ENCODE measurements around a stretch of chr10.

GRCh38 chr10:1116422-1117239 lies 60.4 kb downstream of the WDR37 start:
- PRO-cap, result no peak

DNA sequence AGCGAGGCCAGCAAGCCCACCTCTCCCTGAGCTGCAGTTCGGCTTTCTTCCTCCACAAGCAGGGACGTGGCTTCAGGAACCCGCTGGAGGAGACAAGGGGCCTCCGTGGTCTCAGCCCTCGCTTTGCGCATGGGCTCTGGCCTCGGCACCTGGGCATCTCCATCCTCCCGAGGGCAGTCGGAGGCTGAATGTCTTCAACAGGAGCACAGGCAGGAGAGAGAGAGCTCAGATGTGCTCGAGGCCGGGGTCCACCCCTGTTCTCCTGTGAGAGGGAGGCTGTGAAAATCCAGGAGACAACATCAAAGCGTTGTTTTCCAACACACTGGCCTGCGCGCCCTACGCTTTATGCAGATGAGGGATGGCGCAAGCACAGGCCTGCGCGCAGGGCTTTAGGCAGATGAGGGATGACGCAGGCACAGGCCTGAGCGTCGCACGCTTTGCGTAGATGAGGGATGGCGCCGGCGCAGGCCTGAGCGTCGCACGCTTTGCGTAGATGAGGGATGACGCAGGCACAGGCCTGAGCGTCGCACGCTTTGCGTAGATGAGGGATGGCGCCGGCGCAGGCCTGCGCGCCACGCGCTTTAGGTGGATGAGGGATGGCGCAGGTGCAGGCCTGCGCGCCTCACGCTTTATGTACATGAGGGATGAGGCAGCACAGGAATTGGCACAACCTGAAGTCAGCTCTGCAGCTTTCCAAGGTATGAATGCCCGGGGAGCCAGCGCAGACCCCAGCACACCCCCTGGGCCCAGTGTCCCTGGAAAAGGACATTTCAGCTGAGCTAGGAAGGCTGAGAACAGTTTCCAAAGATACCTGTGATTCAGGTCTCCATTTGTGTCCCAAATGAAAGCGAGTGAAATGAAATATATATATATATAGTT lies 103.3 kb downstream of the WDR37 start:
- PRO-cap, result no peak

- PRO-cap, result no peak
These were observed 577.7 kb upstream of the ADARB2 start for GRCh38 chr10:2314776-2315596.

DNA sequence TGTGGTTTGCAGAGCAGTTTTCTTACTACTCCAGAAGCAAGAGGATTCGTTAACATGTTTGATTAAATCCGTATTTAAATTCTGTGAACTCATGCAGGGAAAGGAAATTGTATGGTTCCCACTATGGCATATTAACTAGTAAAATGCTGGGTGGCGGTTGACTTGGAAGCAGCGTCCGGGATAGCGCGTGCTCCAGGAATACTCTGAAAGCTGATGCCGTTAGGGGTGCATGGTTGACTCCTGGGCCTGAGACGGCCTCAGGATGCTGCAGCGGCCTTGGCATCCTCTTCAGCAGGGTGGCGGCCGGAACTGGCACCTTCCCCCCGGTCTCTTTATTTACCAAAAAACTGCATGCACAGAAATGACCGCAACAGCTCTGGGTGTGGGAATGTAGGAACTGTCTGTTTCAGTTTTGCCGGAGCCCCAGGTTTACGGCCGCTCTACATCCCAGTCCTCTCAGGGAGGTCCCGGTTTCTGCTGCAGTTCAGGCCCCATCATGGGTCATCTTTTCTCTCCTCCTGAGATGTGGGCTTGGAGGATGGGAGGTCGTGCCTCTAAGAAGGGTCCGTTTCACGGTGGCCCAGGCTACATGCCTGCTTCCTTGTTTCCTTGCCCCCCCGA lies 28.8 kb downstream of the PFKP start:
- PRO-cap, result no peak

GRCh38 chr10:3126539-3127471 lies 45.8 kb downstream of the PITRM1 start:
- PRO-cap, result no peak

- PRO-cap, result no peak
These were observed 280.4 kb upstream of the PITRM1 start for GRCh38 chr10:3452988-3453397.

- PRO-cap, result no peak
These were observed 300.5 kb downstream of the KLF6 start for GRCh38 chr10:3484561-3484914.

GRCh38 chr10:3525882-3526347 lies 259.1 kb downstream of the KLF6 start:
- PRO-cap, result no peak

DNA sequence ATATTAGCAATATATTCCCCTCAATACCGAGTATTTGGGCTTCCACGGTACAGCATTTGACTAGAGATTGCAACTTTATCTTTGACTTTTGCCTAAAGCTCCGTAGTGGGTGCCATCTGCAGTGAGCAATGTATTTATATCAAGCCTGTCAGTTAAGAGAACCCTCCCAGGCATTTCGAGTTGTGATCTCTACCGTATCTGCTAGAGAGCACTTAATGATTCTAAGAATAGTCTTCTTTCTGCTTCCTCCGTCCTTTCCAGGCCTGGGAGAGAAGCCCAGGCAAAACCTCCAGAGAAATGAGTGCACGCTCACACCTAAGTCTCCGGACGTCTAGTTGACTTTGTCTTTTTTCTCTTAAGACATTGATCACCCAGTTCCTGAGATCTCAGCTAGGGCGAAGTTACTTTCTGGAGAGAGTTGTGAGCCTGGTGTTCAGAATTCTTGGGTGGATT lies 210.5 kb downstream of the KLF6 start:
- PRO-cap, result no peak

DNA sequence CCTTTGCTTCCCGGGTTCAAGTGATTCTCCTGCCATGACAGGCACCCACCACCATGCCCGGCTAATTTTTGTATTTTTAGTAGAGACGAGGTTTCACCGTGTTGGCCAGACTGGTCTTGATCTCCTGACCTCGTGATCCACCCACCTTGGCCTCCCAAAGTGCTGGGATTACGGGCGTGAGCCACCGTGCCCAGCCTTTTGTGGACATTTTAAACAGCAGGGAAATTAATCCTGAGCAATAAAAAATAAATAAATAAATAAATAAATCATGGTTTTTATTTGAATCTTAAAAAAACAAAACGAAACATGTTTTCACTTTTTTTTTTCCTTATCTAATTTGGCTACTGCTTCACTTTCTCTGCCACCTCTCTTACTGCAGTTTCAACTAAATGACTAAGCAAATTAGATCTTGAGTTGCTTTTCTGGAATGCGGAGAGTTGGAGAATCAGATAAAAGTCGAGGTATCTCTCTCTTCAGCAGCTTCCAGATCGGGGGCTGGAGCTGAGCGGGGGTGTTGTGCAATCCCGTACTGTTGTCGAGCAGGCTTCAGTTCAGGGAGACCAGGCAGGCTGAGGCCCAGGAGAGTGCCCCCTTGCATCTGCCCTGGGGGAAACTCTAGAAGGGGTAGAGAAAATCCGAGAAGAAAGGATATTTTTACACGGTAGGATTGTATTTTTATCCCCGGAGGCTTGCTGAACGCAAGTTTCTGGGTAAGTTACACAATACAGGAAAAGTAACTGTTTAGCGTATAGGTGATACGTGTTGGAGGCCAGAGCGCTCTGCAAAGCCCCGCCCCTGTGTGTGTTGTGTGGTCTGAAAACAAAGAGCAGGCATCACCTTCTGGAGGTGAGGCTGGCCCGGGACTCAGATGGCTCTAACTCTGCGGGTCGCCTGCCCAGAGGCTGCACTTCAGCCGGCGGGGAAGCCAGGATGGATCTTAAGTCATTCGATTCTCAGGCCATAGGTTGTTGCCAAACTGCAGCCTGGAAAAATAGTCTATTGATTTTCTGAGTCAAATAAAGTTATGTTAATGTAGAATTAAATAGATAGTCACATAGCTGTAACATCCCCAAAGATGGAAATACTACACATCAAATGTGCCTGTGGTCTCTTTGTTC lies 116.7 kb downstream of the KLF6 start:
- PRO-cap, result unidirectional peak, plus-strand start at position 479 of the sequence; unidirectional peak, plus-strand start at position 549 of the sequence

GRCh38 chr10:3775204-3775901 lies 9.7 kb downstream of the KLF6 start:
- PRO-cap, result no peak

DNA sequence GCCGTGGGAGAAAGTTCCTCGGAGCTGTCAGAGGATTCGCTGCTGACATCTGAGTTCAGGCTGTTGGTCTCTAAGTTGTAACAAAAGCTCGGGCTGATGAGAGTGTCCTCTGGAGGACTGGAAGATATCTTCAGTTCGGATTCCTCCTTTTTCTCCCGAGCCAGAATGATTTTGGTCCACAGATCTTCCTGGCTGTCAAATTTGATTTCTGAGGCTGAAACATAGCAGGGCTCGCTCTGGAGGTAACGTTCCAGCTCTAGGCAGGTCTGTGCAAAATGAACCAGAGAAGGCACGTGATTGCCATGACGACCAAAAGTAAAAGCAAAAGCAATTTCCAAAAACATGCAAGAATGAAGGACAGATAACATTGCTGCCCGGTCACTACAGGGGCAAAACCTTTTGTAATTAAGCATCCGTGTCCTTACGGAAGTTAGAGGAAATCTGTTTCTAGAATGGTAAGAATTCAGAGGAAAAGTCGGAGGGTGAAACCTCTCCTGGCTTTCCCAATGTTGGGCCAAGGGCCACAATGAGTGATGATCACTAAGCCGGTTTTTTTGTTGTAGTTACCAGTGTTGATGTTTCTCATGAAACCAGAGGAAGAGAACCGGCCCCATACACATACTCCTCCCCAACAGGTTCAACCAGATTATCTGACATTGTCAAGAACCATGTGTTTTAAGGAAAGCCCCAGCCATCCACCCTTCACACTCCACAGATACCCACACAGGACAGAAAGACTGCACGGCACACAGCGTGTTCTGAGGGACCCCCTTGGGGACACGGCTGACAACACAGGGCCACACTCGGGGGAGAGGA lies 2.9 kb downstream of the KLF6 start:
- PRO-cap, result bidirectional peak, plus-strand start at position 705 of the sequence, minus-strand start at position 563 of the sequence

DNA sequence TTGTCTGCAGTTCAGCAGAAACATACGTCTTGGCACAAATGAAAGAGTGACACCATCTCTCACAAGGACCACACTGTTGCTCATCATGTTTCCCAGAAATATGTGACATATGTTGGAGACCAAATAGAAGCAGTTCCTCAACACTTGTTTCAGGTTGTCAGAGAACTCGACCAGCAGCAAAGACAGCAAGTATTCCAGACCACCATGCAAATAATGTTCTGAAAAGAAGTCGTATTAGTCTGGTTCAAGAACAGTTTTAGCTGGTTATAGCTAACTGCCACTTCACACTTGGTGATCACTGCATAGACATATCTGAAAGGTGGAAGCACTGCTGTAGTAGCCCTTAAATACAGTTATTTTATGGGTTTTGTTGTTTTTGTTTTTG lies 81.4 kb upstream of the KLF6 start:
- PRO-cap, result no peak

DNA sequence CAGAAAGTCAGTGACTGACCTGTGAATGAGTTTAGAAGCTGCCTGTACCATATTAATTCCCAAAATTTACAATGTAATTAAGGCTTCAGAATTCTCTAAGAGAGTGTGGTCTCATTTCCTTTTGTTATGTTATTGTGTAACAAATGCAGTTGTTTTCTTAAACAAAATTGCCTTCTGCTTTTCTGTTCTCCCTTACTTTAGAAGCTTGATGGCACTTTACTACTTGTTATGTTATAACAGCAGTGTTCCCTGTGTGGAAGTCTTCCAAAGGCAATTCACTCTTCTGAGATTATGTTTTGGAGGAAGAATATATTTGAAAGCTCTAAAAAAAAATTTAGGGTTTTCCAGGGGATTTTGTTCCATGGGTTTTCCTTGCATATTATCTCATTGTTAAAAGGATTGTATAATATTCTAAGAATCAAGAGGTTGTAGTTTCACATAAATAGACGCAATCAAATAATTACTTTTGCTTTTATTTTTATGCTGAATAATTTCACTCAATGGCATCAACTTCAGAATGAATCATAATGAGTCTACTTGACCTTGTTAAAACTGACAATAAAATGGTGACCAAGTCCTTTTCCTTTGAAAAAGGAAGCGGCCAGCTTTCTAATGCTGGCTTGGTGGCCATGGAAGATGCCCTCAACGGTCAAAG lies 92.2 kb upstream of the KLF6 start:
- PRO-cap, result no peak

GRCh38 chr10:3894862-3895433 lies 109.9 kb upstream of the KLF6 start:
- PRO-cap, result no peak

GRCh38 chr10:3902328-3902979 lies 117.4 kb upstream of the KLF6 start:
- PRO-cap, result no peak

GRCh38 chr10:4180921-4181589 lies 396.0 kb upstream of the KLF6 start:
- PRO-cap, result no peak

- PRO-cap, result unidirectional peak, plus-strand start at chr10:4241998
These were observed 456.7 kb upstream of the KLF6 start for GRCh38 chr10:4241455-4242321.

DNA sequence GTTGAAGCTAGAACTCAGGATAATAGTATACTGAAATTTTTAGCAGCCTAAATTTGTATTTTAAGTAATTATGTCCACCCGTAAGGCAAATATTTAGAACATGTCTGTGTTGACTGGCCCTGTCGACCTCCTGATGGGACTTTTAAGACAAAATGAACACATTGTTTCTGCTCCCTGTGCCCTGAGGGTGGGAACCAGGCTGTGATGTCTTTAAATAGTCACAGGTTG lies 494.9 kb upstream of the AKR1E2 start:
- PRO-cap, result no peak

DNA sequence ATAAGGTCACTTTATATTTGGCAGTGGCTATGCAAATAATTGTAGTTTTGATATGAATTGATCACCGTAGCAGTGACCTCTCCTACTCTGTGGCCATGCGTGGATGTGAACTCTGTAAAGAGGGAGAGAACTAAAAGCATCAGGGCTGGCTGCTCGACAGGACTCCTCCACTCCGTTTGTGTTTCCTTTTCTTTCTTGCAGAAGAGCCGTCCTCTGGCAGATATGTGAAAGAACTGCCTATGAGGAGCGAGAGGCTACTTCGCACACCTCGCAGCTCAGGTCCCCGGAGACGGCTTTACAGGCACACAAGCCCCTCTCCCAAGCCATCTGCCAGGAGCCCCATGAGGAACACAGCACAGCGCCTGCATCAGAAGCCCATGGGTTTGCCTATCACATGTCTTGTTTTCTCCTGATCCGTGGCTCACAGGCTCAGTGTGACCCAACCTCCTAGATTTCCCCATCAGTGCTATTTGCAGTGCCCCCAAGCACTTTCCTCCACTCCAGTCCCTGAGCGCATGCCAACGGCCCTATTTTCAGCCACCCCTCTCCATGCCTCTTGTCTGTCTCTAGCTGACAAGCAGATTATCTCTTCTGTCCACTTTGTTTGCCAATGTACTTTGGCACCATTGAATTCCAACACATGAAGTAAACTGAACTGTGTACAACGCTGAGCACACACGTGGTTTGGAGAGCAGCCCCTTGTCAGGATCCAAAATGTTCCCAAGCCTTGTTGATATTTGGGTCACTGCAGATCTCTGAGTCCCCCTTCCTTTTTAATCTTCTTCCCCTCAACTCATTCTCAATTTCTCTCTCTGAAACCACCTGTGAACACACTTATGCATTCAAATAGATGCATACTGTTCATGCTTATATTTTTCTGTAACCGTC lies 164.3 kb upstream of the AKR1E2 start:
- PRO-cap, result no peak